Metastatic Pancreatic Carcinoma in the Ovary (tissue), 1 donor: ENCODE measurements around a stretch of chr15.

DNA sequence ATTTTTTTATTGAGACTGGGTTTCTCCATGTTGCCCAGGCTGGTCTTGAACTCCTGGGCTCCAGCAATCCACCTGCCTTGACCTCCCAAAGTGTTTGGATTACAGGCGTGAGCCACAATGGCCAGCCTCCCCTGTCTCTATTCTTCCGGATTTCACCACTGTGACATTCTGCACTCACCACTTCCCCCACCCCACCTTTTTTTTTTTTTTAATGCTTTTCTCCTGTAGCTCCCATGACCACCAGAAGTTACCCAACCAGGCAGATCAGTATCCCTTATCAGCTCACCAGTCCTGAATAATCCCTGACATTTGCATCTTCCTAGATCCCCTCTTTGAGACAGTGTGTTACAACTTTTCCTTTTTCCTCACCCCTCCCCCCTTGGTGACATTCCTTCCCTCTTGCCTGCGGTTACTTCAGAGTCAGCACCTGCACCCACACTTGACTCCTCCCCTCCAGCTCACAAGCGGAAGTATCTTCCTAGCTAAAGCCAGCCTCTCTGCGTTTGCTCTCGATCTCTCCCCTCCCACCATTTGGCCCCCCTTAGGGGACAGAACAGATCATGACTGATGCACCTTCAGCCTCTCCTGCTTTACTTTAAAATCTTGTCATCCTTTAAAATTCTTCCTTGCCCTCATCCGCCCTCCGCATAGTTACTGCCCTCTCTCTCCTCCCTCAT lies 13.4 kb upstream of the ZNF592 start:
- PRO-cap: bidirectional peak, plus-strand start at position 544 of the sequence, minus-strand start at position 381 of the sequence

GRCh38 chr15:84821289-84822325 lies 4.5 kb downstream of the ALPK3 start:
- PRO-cap: unidirectional peak, minus-strand start at chr15:84821710

DNA sequence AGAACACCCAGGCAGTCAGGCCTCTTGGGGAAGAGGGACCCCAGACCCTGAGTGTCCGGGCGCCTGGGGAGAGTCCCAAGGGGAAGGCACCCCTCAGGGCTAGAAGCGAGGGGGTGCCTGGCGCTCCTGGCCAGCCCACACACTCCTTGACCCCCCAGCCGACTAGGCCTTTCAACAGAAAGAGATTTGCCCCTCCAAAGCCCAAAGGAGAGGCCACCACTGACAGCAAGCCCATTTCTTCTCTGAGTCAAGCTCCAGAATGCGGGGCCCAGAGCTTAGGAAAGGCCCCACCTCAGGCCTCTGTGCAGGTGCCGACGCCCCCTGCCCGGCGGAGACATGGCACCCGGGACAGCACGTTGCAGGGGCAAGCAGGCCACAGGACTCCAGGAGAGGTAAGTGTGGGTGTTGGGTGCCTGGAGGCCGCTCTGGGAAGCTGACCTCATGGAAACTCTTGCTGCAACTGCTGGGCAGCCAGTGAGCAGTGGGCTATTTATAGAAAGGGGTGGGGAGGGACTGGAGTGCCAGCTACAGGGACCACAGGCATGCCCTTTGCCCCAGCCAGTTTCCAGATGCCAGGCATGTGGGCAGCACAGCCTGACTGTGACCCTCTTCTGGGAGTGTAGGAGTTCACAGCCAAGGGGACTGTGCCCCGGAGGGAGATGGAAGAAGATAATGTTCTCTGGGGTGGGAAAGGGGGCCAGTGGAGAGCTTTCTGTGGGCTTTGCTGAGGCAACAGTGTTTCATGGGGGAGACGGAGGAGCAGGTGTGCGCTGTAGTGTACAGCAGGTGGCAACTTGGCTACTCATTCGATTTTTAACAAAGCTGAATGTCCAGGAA lies 23.6 kb downstream of the ALPK3 start:
- PRO-cap: bidirectional peak, plus-strand start at position 518 of the sequence, minus-strand start at position 398 of the sequence

GRCh38 chr15:84856103-84856698 lies 28.3 kb upstream of the SLC28A1 start:
- PRO-cap: no peak

DNA sequence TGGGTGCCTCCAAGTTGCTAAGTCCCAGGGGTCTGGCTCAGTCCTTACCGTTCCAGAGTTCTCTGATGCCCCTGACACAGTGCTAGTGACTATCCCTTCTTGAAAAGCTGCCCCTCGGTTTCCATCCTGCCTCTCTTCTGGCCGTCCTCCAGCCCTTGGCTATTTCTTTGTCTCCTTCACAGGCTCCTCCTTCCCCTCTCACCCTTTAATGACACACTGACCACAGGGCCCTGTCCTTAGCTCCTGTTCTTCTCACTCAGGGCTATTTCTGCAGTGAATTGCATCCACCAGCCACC lies 31.1 kb downstream of the SLC28A1 start:
- PRO-cap: no peak

DNA sequence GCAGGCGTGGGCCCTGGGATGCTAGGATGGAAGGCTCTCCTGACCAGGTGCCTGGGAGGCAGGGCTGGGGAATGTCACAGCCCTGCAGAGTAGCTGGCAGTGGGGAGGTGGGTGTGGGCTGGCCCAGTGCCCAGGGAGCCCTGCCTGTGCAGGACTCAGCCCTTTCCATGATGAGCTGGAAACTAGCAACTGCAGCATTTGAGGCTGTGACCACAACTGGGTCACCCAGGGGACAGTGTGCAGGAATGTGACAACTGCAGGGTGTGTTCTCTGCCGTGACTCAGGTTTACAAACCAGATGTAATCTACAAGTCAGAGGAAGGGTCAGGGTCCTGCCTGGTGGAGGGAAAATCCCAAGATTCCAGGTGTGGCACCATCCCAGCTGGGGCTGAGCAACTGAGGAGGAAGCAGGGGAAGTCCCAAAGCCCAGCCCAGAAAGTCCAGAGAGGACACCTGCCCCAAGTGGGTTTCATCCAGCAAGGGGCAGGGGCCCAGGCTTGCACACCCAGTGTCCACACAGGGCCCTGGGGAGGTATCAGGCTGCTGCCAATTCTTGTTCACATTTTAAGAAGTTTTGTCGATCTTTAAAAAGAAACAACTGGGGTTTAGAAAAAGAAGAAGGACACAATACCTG lies 45.5 kb downstream of the SLC28A1 start:
- PRO-cap: no peak

- PRO-cap: no peak
Measured at GRCh38 chr15:84983633-84984079, 2.0 kb downstream of the PDE8A start.

GRCh38 chr15:85091870-85092470 lies 110.3 kb downstream of the PDE8A start:
- PRO-cap: no peak

DNA sequence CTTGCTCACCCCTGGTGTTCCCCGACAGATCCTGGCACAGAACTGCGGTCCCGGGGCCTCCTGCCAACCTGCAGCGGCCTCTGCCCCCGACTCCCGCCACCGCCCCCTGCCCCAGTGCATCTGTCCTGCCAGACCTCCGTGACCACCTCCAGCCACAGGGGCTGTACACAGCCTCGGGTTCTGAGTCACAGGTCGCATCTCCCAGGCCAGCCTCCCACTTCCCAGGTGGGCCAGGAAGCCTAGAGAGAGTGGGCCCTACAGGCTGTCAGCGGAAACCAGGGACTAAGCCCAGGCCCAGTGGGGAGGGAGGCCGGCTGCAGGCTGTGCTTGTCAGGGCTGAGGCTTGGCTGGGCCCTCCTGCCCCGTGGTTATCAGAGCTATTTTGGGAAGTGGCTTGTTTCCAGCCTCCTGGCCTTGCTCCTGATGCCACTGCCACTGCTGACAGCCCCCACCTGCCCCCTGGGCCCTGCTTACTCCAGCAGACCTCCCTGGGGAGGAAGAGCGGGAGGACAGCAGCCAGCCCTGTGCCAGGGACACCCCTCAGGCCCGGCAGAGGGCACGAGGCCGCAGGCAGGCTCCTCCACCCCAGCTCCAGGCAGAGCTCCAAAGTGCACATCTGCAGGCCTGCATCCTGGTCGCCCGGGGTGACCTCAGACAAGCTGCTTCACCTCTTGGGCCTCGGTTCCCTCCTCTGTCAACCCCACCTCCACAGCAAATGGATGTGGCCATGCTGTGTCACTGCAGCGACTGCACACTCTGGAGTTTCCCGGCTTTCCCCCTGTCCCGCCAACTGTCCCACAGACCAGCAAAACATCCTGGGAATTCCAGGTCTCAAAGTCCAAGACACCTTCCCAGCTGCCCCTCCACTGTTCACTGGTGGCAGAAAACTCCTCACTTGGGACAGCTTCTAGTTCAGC lies 124.1 kb upstream of the AKAP13 start:
- PRO-cap: no peak

DNA sequence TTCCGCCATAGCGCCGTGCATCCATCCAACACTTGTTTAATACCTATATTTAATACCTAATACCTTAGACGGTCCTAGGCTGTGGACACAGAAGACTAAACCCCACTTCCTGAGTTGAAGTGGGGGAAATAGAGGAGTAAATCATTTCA lies 446 bp upstream of the AKAP13 start:
- PRO-cap: no peak

GRCh38 chr15:85403936-85404447 lies 23.6 kb downstream of the AKAP13 start:
- PRO-cap: no peak

- PRO-cap: no peak
Measured at GRCh38 chr15:85443546-85444376, 63.4 kb downstream of the AKAP13 start.

GRCh38 chr15:85543541-85544437 lies 163.4 kb downstream of the AKAP13 start:
- PRO-cap: unidirectional peak, minus-strand start at chr15:85543949

DNA sequence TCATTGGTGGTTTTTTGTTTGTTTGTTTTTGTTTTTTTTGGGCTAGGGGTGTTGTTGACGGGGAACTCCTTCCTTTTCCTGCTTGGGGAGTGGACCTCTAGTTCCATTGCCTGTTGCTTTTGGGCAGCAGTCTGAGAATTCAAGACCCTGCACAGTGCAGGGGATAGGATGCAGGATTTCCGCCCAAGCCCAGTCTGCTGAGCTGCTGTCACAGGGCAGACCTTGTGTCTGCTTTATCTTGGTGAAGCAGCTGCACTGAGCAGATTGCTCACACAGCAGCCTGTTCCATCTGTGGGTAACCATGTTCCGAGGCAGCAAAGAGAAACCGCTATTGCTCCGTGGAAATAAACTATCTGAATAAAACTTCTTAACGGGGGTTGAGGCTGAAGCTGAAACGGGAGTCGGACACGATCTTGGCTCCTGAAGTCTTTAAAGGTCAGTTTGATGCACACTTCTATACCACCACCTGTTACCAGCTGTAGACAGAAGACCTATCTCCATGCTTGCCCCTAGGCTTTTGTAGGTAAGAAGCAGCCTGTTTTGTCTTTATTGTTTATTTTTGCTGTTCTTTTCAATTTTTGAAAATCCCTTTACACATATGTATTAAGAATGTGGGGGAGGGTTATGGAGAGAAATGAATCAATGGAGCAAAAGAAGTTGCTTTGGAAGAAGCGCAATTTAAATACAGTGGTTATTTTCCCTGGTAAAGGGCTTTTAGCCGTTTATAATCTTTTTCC lies 202.4 kb downstream of the AKAP13 start:
- PRO-cap: no peak

DNA sequence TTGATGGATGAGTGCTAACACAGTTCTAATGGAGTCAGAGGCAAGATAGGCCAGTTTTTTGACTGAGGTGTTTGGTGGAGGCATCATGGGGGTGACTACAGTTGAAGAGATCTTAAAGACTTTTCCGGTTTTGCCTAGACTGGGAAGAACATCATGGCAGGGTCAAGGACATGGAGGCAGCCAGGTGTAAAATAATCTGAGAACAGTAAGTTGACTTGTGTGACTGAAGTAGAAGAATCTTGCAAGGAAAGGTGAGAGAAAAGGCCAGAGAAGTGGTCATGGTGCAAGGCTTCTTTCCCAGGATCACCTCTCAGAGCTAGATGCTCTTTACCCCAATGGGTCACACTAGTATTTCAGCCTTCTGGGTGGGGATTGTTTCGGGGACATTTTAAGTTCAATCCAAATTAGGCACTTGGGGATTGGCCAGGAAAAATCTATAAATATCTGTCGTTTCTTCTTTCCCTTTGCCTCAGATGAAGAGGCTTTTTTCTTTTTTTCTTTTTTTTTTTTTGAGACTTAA lies 188.1 kb downstream of the KLHL25 start:
- PRO-cap: no peak

DNA sequence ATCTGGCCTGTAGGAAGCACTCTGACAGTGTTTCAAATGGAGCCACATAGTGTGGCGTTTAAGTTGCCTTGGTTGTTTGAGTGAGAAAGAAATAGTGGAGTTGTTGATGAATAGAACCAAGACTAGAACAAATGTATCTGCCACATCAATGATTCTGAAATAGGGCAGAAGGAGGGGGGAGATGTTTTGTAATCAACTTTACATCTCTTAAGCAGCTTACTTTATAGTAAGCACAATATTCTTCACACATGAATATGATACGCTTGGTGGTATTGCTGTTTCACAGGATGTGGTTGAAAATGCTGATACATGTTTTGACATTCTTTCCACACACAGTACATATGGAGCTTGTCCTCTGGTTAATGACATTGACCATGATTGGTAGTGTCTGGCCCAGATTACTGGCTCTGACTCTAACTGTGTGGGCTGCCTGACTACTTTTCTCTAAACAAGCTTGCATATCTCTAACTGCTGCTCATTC lies 168.9 kb downstream of the KLHL25 start:
- PRO-cap: no peak

- PRO-cap: no peak
Measured at GRCh38 chr15:85655179-85655825, 139.4 kb downstream of the KLHL25 start.

GRCh38 chr15:85684445-85684985 lies 110.2 kb downstream of the KLHL25 start:
- PRO-cap: no peak

GRCh38 chr15:85707536-85708309 lies 87.0 kb downstream of the KLHL25 start:
- PRO-cap: no peak

GRCh38 chr15:85708617-85709147 lies 86.0 kb downstream of the KLHL25 start:
- PRO-cap: no peak